Brain (tissue), 1 donor: ENCODE data around the genes TPPP3 and NFATC3.

- RRBS: no CpG with 5 or more reads among the region's 4 CpGs
Measured at GRCh38 chr16:67363238-67364115, 29.8 kb downstream of the TPPP3 start.

DNA sequence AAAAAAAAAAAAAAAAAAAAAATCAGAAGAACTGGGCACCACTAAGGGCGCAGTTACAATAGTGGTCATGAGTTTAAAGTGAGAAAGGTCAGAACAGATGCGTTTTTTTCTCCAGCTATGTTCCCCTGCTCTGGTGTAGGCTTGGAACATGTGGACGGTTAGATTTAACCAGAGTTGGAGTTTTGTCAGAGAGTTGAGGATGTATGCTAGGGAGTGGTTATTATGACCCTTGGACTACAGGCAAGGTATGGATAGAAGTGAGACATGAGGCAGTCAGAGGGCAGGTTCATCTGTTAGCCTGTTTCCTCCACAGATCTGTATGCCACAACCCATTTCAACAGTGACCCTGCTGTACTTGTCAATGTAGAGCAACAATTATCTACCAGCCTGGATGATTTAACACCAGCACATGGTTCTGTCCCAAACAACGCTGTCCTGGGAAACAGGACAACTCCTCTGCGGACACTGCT lies 22.6 kb downstream of the TPPP3 start:
- RRBS: no CpG with 5 or more reads among the region's 5 CpGs

DNA sequence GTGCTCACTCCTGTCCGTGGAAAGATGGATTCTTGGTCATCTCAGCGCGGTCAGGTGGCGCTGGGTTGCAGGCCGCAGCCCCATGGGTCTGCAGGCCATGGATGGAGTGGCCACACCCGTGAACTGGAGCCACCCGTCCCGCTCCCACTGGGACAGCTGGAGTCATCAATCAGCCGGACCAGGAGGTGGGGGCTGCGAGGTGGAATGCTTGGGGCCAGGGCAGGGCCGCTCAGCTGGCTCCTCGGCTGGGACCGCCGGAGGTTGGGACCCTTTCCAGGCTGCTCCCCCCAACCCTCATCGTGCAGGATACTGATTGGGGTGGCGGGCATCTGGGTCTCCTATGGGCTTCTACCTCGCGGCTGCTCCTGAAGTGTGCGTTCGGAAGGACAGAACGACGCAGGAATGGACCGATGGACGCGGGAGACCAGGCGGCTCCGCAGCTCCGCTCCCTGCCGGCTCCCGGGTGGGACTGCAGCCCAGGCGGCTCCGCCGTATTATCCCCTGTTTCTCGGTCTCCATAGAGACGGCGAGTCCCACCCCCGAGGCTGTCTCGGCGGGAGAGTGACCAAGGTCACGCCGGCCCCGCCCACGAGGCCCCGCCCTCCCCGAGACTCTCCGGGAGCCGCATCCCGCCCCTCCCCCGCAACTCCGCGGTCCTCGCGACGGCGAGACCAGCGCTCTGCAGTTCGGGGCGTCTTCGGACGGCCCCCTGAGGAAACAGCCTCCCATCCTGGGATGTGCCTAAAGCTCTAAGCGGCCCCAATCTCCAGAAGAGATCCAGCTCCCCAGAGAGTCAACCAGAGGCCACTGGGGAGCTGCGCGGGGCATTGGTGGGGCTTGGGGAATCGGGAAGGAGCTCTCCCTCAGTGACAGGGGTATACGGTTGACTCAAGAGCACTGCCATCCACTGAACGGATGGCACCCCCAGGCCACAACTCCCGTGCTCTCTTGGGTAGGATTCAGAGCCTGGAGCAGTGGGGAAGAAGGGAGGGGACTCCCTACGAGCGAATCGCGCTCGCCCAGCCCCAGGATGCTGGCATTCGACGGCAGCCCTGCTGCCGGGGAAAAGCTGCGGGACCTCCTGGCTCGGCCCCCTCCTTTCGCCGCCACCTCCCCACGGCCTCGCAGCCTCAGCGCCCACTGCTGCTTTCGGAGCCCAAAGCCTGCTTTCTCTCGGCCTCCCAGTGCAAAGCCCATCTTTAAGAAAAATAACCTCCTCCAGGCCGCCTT lies at the start of gene TPPP3:
Gene TPPP3 (minus strand): TSS at position 471 of the 1,230 bp plus-strand sequence.
- RRBS: 2% methylated on average over 12 of the region's 85 CpGs

DNA sequence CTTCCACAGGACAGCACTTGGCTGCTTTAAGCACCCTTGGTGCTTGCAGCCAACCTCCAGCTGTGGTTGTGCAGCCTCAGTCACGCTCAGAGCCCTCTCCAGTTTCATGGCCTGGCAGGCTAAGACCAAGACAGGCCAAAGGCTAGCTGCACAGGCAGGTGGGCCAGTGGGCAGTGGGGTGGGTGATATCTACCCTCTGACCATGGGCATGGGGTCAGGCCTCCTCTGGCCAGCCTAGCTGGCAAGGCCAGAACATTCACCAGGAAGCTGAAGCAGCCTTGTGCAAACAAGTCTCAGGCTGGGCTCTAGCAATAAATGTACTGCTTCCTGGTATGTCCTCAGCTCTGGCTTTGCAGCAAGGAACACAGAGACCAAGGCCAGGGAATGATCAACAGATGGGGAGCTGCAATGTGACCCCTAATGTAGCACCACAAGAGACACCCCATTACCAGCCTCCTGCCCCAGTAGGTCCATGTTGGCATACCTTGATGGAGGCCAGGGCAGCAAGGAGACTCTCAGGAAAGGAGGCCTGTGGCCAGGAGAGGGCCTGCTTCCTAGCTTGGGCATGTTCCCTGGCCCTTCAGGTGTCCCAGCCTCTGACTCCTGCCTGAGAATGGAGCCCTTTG lies 20.9 kb downstream of the HSD11B2 start:
- RRBS: no CpG with 5 or more reads among the region's 1 CpG

- RRBS: 9% methylated on average over 3 of the region's 8 CpGs
Measured at GRCh38 chr16:67456307-67457229, 24.4 kb downstream of the ATP6V0D1 start.

- RRBS: no CpG with 5 or more reads among the region's 15 CpGs
Measured at GRCh38 chr16:67541248-67542374, 13.0 kb downstream of the RIPOR1 start.

DNA sequence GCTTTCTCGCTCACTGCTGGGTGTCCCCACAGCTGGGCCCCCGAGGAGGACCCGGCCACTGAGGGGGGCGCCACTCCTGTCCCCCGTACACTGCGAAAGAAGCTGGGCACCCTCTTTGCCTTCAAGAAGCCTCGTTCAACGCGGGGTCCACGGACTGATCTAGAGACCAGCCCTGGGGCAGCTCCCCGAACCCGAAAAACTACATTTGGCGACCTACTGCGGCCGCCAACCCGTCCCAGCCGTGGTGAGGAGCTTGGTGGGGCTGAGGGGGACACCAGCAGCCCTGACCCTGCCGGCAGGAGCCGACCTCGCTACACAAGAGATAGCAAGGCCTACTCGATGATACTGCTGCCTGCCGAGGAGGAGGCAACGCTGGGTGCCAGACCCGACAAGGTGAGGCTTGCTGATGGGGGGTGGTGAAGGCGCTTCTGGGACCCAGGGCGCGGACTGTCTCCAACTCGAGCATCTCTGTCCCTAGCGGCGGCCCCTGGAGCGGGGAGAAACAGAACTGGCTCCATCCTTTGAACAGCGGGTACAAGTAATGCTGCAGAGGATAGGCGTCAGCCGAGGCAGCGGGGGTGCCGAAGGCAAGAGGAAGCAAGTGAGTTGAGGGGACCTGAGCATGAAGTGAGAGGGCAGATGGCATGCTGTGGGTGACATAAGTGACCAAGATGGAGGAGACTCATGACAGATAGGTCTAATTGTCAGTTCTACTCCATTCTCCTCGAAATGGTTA lies 5.6 kb downstream of the ACD start:
- RRBS: no CpG with 5 or more reads among the region's 37 CpGs

GRCh38 chr16:67841574-67841803 lies 631 bp upstream of the THAP11 start:
- RRBS: no CpG with 5 or more reads among the region's 11 CpGs

DNA sequence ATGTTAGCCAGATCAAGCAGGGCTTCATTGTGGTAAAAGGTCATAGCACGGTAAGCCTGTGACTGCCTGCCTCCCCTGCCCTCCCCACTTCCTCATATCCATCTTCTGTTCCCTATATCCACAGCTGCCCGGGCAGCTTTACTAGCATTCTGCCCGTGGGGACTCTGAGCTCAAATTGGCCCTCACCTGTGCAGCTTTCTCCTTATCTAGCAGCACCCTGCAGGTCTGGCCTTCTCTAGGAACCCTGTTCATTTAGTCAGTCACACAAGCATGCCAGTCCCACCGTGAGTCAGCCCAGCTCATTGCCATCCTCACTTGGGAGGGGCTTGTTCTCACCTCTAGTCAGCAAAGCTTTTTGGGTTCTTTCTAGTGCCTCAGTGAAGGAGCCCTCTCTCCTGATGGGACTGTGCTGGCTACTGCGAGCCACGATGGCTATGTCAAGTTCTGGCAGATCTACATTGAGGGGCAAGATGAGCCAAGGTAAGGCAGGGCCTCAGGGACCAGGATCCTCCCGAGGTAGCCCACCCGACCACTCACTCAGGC lies 5.0 kb downstream of the EDC4 start:
- RRBS: no CpG with 5 or more reads among the region's 8 CpGs

- RRBS: no CpG with 5 or more reads among the region's 5 CpGs
Measured at GRCh38 chr16:67894189-67894466, 1.1 kb downstream of the PSKH1 start.

DNA sequence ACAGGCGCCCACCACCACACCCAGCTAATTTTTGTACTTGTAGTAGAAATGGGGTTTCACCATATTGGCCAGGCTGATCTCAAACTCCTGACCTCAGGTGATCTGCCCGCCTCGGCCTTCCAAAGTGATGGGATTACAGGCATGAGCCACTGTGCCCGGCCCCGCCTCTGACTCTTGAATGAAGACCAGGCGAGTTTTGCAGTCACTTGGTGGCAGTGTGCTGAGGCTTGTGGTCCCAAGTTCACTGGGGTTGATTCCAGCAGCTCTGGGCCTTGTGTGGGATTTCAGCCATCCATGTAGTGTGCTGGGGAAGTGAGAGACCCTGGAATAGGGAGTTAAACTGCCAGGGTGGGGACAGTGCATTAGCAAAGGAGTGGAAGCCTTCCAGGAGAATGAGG lies 14.3 kb downstream of the PSKH1 start:
- RRBS: no CpG with 5 or more reads among the region's 6 CpGs

- RRBS: no CpG with 5 or more reads among the region's 24 CpGs
Measured at GRCh38 chr16:67927126-67928275, 4.2 kb downstream of the CTRL start.

DNA sequence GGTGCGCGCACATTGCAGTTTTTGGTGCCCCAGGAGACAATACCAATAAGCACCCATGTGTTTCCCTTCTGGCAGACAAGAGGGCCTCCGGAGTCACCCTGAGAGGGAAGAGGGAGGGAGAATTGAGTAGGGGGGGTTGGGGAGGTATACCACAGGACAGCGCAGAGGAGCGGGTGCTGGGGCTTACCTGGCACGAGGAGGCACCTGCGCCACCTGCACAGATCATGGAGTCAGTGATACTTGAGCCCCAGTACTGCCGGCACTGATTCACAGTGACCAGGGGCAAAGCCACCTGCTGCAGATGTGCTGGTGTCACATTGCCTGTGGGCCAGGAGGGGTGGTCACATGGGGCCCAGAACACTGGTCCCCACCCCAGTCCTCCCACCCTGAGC lies 1.7 kb downstream of the CTRL start:
- RRBS: no CpG with 5 or more reads among the region's 8 CpGs

DNA sequence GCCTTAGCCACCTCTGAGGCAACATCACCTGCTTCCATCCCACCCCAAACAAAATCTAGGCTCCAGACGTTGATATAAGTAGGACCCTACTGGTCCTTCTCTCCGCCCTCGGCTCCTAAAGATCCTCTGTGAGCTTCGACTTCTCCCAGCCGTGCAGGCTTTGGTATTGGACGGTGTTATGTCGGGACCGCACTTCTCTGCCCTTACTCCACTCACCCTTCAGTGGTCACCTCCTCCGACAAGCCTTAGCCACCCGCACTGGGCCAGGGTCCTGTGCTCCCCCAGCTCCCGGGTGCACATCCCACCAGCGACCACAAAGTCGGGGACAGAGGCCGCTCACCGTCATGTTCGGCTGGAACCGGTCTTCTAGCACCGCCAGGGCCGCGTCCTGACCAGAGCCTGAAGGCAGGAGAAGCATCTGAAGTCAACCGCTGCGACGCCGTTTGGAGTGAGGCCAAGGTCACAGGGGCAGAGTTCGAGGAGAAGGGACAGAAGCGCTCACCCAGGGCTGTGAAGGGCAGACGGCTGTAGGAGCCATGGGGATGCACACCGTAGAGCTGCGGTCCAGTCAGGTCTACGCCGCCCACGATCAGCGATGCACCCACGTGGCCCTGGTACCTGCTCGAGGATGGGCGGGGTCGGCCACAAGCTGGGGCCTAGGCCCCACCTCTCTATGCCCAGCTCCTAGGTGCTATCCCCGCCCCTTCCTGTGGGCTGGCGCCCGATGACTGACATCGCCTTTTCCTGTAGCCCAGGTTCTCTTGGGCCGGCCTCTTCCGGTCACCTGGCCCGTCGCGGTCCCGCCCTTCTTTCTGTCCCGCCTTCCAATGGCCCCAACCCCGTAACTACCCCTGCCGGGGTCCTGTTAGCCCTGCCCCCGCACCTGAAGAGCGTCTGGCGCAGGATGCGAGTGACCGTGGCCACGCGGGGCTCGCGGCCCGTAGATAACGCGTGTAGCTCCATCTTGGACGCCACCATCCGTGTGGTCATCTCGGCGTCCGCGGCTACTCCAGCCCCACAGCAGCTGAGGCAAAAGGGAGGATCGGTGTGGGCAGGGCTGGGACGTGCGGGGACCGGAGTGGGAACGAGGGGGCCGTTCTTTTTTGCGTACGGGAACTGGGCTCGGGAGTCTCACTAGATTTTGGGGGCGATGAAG lies 1.2 kb downstream of the PSMB10 start:
- RRBS: 4% methylated on average over 14 of the region's 78 CpGs

DNA sequence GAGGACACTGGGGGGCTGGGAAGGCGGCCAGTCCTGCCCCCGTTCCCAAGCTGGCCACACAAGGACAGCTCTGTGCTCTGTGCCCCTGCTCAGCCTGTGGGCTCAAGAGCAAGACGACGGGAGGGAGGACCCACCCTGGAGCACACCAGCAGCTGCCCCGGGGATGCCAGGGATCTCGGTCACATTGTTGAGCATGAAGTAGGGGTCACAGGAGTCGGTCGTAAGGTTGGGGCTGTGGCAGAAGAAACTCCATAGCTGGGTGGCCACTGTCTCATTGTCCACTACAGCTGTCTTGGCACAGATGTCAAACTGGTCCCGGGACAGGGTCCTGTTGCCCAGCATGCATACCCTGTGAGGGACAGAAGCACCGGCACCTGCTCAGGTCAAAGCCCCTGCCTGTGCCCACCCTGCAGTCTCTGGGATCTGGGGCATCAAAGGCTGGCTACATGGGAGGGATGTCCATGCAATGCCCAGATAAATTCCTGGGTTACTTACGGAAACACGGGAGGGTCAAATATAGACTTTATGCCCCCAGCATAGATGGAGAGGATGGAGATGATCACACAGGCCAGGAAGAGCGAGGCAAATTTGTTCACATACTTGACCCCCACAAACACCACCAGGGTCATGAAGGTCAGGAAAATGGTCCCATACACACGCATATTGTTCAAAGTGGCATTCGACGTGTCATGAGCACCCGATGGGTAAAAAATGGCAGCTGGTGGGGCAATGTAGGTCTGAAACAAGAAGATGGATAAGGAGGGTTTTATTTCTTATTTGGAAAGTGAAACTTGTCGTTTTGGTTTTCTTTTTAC lies 8.0 kb upstream of the LCAT start:
- RRBS: 19% methylated on average over 2 of the region's 18 CpGs

- RRBS: no CpG with 5 or more reads among the region's 13 CpGs
Measured at GRCh38 chr16:68021180-68021812, 1.7 kb downstream of the DDX28 start.

- RRBS: no CpG with 5 or more reads among the region's 11 CpGs
Measured at GRCh38 chr16:68078324-68079147, 6.6 kb upstream of the NFATC3 start.

DNA sequence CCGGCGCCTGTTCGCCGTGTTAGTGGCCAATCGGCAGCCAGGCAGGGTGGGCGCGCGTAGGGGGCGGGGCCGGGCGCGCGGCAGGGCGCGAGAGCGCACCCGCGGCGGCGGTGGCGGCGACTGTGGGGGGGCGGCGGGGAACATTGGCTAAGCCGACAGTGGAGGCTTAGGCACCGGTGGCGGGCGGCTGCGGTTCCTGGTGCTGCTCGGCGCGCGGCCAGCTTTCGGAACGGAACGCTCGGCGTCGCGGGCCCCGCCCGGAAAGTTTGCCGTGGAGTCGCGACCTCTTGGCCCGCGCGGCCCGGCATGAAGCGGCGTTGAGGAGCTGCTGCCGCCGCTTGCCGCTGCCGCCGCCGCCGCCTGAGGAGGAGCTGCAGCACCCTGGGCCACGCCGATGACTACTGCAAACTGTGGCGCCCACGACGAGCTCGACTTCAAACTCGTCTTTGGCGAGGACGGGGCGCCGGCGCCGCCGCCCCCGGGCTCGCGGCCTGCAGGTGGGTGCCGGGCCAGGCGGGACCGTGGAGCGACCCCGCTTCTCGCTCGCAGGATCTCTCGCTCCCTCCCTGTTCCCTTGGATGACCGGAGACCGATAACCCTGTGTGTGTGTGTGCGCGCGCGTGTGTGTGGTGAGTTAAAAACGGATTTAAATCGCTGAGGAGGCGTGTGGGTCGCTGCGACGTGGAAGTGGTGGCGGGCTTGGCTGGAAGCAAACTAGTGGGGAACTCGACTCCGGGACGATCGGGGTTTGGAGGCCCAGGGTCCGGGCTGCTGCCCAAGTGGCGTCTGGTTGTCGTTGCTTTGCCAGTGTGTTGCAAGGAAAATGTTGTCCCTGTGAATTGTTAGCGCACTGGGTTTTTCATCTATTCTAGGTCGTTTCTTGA lies at the start of gene NFATC3:
Gene NFATC3 (plus strand): TSS at position 83 of the 884 bp plus-strand sequence.
- RRBS: 1% methylated on average over 47 of the region's 105 CpGs

GRCh38 chr16:68233256-68233938 lies 2.5 kb downstream of the ESRP2 start:
- RRBS: no CpG with 5 or more reads among the region's 5 CpGs

DNA sequence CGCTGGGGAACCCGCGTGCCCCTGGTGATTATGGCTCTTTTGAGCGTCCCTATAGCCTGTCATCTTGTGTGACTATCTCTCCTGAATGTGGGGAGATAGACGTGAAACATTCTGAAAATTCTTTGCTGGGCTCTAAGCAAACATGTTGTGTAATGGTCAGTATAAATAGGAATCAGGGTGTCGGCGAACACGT lies 783 bp downstream of the SLC7A6 start:
- RRBS: no CpG with 5 or more reads among the region's 8 CpGs